ENCODE measurements around a stretch of chr3.

- PRO-cap, 3 experiments = peak in 1 of 3 experiments; most common plus-strand start chr3:170222950 (in 1); most common minus-strand start chr3:170222747 (in 1)
- RAMPAGE, long total RNA = no peak
- RRBS, 2 experiments = 2 to 3% methylated on average over 16 of the region's 43 CpGs
Measured at GRCh38 chr3:170222637-170223577, 683 bp downstream of the PRKCI start.

GRCh38 chr3:170360765-170361427, 3.4 kb downstream of the SKIL start:
- PRO-cap, 3 experiments = no peak in any of the 3 experiments
- RAMPAGE, long total RNA = no peak
- RRBS, 2 experiments = no CpG with 5 or more reads among the region's 6 CpGs

DNA sequence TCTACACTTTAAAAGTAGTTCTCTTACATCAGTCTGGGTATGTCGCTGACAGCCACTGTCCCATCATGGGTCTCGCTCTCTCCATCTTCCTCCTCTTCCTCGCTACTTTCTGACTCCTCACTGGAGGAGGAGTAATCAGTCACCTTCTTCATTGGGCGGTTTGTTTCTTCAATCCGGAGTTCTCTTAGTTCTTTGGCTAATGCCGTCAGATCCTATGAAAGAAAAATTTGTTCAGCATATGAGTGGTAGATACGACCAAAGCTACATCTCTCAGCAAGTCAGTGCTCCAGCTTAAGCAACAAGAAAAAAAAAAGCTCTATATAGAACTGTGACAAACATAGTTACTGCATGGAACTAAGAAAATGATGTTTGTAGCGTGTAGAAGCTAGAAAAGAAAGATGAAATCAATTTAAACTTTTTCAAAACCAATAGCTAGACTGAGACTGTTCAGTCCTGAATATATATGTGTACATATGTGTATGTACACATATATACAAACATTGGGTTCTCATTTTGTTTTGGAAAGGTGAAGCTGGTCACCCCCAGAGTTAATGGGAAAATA, 75.0 kb upstream of the SLC2A2 start:
- PRO-cap, 3 experiments = no peak in any of the 3 experiments
- RAMPAGE, long total RNA = no peak
- RRBS, 2 experiments = no CpG with 5 or more reads among the region's 8 CpGs

GRCh38 chr3:171153359-171153997, 127.0 kb upstream of the SLC2A2 start:
- PRO-cap, 3 experiments = no peak in any of the 3 experiments
- RAMPAGE, long total RNA = no peak
- RRBS, 2 experiments = no CpG with 5 or more reads among the region's 5 CpGs

GRCh38 chr3:171334199-171334960, 125.8 kb downstream of the TNIK start:
- PRO-cap, 3 experiments = peak in 1 of 3 experiments; most common plus-strand start chr3:171334725 (in 1); most common minus-strand start chr3:171334466 (in 1)
- RAMPAGE, long total RNA = no peak
- RRBS, 2 experiments = no CpG with 5 or more reads among the region's 7 CpGs

GRCh38 chr3:171677372-171678204, 132.7 kb downstream of the PLD1 start:
- PRO-cap, 3 experiments = no peak in any of the 3 experiments
- RAMPAGE, long total RNA = no peak
- RRBS, 2 experiments = no CpG with 5 or more reads among the region's 6 CpGs

DNA sequence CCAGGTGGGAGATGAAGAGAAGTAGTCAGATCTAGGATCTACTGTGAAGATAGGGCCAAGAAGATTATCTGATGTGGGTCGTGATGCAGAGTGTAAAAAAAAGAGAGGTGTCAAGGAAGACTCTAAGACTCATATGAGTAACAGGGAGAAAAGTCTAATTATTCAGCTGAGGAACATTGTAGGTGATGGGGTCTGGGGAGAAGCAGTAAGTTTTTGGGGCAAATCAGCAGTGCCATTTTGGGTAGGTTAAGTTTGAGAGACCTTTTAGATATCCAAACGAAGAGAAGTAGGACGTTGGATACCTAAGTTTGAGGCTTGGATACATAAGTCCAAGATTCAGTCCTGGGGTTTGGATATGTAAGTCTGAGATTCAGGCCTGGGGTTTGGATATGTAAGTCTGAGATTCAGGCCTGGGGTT, 31.0 kb downstream of the PLD1 start:
- PRO-cap, 3 experiments = no peak in any of the 3 experiments
- RAMPAGE, long total RNA = no peak
- RRBS, 2 experiments = no CpG with 5 or more reads among the region's 3 CpGs

GRCh38 chr3:171792387-171793129, 17.7 kb downstream of the PLD1 start:
- PRO-cap, 3 experiments = no peak in any of the 3 experiments
- RAMPAGE, long total RNA = no peak
- RRBS, 2 experiments = no CpG with 5 or more reads among the region's 8 CpGs

DNA sequence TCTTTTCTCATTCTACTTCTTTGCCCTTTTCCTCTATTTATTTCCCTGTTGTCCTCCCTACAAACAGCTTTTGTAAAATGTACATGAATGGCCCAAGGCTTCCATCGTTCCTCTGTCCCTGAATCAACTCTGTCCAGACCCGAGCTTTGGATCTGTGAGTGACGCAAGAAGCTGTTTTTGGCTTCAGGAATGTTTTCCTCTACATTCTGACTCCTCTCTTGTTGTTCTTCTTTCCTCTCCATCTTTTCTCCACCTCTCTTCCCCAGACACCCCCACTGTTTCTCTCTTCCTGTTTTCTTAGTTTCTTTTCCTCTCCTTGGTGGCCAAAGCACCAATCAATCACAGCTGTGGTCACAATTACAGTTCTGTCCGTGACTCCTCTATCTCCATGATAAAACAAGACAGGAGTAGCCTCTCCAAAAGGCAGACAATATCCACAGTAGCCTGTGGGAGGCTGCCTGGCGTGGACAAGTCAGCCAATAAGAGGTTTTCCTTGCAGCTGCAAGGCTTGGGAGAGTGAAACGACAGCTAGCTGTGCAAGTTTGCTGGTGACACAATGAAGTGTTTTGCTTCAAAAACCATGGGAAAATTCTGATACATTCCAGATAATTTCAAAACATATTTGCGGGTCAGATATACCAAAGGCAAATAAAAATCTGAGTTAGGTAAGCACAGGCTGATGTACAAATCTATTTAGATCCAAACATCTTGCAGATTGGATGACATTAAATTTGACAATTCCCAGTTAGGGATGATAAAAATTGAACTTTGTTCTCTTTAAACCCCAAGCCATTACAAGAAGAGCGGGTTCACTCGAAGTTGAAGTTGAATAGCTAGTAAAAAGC, 4.8 kb upstream of the TMEM212 start:
- PRO-cap, 3 experiments = peak in 2 of 3 experiments; most common minus-strand start position 112 of the sequence (in 2)
- RAMPAGE, long total RNA = no peak
- RRBS, 2 experiments = no CpG with 5 or more reads among the region's 9 CpGs

GRCh38 chr3:171841287-171841773, 1.8 kb upstream of the TMEM212 start:
- PRO-cap, 3 experiments = no peak in any of the 3 experiments
- RAMPAGE, long total RNA = no peak
- RRBS, 2 experiments = no CpG with 5 or more reads among the region's 3 CpGs

GRCh38 chr3:171959423-171960310, 79.7 kb upstream of the FNDC3B start:
- PRO-cap, 3 experiments = no peak in any of the 3 experiments
- RAMPAGE, long total RNA = no peak
- RRBS, 2 experiments = no CpG with 5 or more reads among the region's 12 CpGs

GRCh38 chr3:172041369-172041852, 2.0 kb downstream of the FNDC3B start:
- PRO-cap, 3 experiments = no peak in any of the 3 experiments
- RAMPAGE, long total RNA = no peak
- RRBS, 2 experiments = 15 to 24% methylated on average over 4 of the region's 9 CpGs

DNA sequence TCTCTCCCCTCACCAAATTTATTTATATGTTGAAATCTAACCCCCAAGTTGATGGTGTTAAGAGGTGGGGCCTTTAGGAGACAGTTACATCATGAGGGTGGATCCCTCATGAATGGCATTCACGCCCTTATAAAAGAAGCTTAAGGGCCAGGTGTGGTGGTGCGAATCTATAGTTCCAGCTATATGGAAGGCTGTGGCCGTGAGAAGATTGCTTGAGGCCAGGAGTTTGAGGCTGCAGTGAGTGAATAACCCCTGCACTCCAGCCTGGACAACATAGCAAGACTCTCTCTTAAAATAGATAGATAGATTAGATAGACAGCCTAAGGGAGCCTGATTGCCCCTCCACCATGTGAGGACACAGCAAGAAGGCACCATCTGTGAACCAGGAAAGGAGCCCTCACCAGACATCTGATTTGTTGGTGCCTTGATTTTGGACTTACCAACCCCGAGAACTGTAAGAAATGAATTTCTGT, 24.5 kb downstream of the FNDC3B start:
- PRO-cap, 3 experiments = no peak in any of the 3 experiments
- RAMPAGE, long total RNA = no peak
- RRBS, 2 experiments = no CpG with 5 or more reads among the region's 4 CpGs

DNA sequence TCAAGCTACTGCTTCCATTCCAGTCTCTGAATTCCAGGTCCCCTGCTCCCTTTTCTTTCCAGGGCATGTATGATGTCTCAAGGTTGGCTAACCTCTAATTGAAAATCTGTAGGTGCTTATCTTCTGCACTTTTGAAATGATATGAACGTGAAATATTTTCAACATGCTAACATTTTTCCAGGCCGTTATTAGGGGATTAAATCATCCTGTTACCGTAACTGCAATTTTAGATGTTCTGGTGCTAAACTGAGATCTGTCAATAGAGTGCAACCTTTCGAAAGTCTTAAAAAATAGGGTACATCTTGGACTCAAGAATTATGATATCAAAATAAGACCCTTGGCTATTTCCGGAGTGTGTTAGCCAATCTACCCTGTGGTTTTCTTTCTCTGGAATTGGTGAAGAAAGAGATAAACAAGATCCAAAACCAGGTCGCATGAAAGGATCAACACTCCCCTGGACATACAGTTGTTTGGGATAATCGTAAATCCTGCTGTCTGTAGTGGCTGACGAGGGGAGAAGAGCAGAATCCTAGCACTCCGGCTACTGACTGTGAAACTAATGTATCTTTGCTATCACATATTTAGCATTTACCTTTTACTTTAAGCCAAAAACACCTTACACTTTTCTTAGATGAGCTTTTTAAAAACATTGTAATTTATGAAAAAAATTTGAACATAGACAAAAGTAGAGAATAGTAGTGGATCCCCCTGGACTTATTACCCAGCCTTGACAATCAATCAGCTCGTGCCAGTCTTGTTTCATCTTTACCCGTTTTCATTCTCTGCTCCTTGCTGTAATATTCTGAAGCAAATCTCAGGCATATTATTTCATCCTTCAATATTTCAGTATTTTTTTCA, 30.9 kb downstream of the FNDC3B start:
- PRO-cap, 3 experiments = no peak in any of the 3 experiments
- RAMPAGE, long total RNA = no peak
- RRBS, 2 experiments = no CpG with 5 or more reads among the region's 11 CpGs

- PRO-cap, 3 experiments = no peak in any of the 3 experiments
- RAMPAGE, long total RNA = no peak
- RRBS, 2 experiments = no CpG with 5 or more reads among the region's 2 CpGs
Measured at GRCh38 chr3:172104326-172105028, 65.1 kb downstream of the FNDC3B start.

DNA sequence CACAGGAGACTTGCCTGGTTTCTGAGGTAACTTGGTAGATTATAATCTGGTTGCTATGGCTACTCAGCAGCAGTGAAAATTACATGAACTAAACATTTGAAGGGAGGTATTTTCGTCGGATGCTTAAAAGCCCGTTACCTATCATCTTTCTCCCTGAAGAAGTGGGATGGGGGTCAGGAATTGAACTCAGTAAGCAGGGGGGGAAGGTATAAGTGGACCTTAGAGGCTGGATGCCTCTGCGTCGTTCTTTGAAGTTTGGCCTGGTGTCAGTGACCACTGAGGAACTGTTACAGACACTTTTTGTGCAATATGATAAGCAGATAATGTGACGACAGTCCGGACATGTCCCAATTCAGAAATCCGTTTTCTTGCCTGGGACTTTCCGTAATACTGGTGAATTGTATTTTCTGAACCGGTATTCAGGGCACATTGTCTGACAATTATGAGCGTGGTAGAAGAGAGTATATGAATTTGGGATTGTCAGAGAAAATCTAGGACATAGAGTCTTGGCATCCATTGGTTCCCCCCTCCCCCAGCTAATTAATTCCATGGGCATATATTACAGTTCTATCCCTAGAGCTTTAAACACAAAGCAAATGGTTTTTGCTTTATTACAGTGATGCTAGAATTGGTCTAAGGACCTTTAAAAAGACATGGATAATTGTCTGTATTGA, 91.1 kb downstream of the FNDC3B start:
- PRO-cap, 3 experiments = peak in 2 of 3 experiments; most common plus-strand start position 350 of the sequence (in 1); most common minus-strand start position 271 of the sequence (in 1)
- RAMPAGE, long total RNA = no peak
- RRBS, 2 experiments = 33 to 44% methylated on average over 4 of the region's 11 CpGs

DNA sequence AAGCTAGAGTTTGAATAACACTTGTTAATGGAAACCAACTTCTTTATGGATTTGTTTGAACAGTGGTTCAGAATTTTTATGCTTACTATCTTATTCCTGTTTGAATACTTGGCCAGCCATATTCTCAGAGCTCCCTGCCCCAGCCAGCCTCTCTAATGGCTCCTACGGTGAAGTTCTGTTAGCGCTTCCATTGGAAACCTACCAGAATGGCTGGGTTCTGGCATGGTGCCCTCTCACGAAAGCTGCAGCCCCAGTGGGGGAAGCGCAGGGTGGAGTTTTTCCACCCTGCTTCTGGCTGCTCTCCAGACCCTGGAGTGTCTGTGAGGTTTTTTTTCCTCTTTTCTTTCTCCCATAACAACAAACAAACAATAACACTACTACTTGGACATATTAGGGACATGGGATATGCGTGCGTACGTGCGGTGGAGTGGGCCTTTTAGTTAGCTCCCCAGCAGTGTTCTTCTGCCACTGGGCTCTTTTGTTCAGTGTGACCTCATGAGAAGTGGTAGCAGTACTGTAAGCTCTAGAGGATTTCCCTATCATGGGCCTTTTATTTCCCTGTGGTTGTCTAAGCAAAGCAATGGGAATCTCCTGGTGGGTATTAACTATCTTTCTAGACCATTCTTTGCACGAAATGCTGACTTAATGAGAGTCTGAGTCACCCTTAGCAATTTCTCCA, 161.8 kb downstream of the FNDC3B start:
- PRO-cap, 3 experiments = no peak in any of the 3 experiments
- RAMPAGE, long total RNA = no peak
- RRBS, 2 experiments = no CpG with 5 or more reads among the region's 9 CpGs

GRCh38 chr3:172294013-172294561, 154.2 kb downstream of the GHSR start:
- PRO-cap, 3 experiments = no peak in any of the 3 experiments
- RAMPAGE, long total RNA = no peak
- RRBS, 2 experiments = no CpG with 5 or more reads among the region's 4 CpGs

DNA sequence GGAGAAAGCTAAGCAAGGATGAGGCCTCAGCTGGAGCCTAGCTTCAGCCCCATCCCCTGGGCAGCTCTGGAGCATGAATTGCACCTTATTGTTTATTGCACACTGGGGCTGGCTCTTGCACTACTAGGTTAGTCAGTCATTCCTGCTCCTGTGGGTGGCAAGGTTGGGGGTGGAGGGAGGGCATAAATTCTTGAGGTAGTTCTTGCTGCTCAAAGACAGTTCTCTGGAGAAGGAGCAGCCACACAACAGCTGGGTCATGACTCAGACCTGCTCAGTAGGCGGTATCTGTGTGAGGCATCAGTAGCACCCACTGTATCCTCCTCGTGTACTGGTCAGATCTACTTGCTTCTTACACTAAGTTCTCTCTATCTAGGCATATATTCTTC, 27.2 kb upstream of the TNFSF10 start:
- PRO-cap, 3 experiments = no peak in any of the 3 experiments
- RAMPAGE, long total RNA = no peak
- RRBS, 2 experiments = no CpG with 5 or more reads among the region's 2 CpGs

- PRO-cap, 3 experiments = no peak in any of the 3 experiments
- RAMPAGE, long total RNA = no peak
- RRBS, 2 experiments = no CpG with 5 or more reads among the region's 6 CpGs
Measured at GRCh38 chr3:172553007-172553502, 29.8 kb upstream of the TNFSF10 start.